Cardiac fibroblast (primary cell): ENCODE data around the gene GOLGA8T.

- RRBS = no CpG with 5 or more reads among the region's 20 CpGs
These were observed 70.6 kb upstream of the ATP10A start for GRCh38 chr15:25933599-25934161.

- RRBS = no CpG with 5 or more reads among the region's 15 CpGs
These were observed 17.2 kb upstream of the GABRB3 start for GRCh38 chr15:26790020-26790474.

DNA sequence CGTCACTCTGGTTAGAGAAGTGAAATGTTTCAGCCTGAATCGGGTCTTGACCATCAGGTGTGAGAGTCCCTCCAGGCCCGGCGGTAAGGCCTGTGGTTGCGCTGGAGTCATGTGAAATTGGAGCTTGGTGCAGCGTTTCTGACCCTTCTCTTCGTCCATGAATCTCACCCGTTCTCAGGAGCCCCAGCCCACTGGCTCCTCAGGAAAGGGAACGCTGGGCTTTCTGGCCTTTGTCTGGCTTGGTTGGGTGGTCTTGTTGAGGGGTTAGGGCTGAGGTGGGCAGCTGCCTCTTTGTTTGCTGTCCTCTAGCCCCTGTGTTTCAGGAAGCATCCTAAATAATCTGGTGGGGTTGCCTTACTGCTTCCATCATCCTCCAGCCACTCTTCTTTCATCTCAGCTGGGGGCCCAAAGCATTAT, 93.3 kb downstream of the GABRG3 start:
- RRBS = no CpG with 5 or more reads among the region's 9 CpGs

DNA sequence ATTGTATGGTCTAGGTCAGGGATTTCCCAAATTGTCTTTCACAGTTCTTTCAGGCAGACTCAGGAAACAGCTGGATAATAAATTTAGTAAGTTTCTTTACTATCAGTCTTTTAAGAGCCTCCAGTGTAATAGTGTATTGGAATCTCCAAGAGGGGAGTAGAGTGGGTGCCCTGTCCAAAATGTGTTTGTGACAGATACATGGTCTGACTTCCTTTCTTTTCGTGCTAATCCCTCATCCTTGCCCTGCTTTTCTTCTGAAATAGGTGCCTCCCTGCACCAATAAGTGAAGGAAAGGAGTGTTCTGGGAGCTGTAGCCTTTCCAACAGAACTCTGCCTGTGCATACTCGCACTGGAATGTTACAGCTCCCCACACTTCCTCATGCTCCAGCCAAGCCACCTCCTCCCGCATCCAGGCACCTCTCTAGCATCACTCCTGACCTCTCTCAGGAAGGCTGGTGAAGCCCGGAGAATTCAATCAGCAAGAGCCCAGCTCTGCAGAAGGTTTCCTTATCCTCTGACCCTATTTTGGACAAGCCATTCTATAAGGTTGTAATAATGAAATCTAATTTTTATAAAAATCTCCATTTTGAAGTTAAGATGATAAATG, 478.0 kb downstream of the GABRG3 start:
- RRBS = no CpG with 5 or more reads among the region's 4 CpGs

DNA sequence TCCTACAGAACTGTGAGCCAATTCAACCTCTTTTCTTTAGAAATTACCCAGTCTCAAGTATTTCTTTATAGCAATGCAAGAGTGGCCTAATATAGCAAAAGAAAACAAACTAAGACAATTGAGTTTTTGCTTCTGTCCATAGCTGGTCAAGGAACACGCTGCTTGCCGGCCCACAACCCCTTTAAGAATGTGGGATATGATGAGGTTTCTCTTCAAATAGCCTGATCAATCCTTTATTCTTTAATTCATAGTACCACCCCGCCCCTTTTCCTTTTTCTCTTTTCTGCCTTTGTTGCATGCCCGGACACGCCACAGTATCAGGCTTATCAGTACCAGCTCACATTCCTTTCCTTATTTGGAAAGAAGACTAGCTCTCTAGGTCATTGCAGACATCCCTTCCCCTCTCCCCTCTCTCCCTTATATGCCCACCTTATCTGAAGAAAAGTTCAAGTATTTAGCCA, 404.6 kb downstream of the OCA2 start:
- RRBS = no CpG with 5 or more reads among the region's 5 CpGs

GRCh38 chr15:28265224-28265999, 56.6 kb downstream of the HERC2 start:
- RRBS = no CpG with 5 or more reads among the region's 32 CpGs

GRCh38 chr15:29139831-29140534, 129.6 kb downstream of the NSMCE3 start:
- RRBS = 2% methylated on average over 6 of the region's 22 CpGs

DNA sequence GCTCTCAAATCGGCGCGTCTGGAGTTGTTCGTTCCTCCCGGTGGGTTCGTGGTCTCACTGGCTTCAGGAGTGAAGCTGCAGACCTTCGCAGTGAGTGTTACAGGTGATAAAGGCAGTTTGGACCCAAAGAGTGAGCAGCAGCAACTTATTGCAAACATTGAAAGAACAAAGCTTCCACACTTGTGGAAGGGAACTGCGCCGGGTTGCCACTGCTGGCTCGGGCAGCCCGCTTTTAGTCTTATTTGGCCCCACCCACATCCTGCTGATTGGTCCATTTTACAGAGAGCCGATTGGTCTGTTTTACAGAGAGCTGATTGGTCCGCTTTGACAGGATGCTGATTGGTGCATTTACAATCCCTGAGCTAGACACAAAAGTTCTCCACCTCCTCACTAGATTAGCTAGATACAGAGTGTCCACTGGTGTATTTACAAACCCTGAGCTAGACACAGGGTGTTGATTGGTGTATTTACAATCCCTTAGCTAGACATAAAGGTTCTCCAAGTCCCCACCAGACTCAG, 45.4 kb downstream of the NSMCE3 start:
- RRBS = no CpG with 5 or more reads among the region's 13 CpGs

GRCh38 chr15:29268938-29269517, 594 bp downstream of the NSMCE3 start:
- RRBS = under 1% methylated on average over 4 of the region's 37 CpGs

- RRBS = no CpG with 5 or more reads among the region's 12 CpGs
These were observed 101.8 kb downstream of the TJP1 start for GRCh38 chr15:29720329-29721005.

DNA sequence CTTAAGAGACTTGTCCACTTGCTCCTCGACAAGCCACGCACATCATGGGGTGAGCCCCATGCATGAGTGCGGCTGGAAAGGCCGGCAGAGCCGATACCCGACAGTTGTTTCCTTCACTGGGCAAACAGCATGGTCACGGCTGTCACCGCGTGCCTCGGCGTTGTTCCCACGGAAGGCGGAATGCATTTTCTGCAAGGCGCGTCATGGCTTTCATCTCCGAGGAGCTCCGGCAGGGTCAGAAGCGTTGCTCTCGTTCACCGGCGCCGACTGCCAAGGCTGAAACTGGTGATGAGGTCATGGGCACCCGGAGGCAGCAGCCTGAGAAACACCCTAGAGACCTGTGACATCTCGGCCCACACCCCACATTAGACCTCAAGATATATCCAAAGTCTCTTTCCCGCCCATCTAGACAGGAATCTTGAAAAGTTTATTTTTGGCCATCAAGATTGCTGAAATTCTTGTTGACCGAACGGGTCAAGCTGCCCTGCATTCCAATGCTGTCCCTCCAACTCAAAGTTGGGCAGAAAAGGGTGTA, 546 bp upstream of the TJP1 start:
- RRBS = 9% methylated on average over 4 of the region's 27 CpGs

DNA sequence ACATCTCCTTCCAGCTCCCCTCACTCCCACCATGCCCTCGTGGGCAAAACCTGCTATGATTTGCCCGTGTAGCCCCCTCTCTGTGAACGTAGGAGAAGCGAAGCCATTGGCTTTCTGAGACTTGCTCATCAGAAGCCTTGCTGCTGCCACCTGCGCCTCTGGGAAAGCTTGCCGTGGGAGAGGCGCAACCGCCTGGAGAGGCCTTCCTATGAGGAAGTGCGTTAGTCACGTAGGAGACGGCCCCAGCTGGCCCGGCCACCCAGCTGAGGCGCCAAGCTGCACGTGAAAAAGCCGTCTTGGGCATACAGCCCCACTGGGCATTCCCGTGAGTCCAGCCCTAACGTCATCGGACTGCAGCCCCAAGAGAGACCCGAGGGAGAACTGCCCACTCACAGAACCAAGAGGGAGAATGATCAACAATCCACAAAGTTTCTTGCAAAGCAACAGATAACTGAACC, 49.1 kb upstream of the TJP1 start:
- RRBS = no CpG with 5 or more reads among the region's 19 CpGs

DNA sequence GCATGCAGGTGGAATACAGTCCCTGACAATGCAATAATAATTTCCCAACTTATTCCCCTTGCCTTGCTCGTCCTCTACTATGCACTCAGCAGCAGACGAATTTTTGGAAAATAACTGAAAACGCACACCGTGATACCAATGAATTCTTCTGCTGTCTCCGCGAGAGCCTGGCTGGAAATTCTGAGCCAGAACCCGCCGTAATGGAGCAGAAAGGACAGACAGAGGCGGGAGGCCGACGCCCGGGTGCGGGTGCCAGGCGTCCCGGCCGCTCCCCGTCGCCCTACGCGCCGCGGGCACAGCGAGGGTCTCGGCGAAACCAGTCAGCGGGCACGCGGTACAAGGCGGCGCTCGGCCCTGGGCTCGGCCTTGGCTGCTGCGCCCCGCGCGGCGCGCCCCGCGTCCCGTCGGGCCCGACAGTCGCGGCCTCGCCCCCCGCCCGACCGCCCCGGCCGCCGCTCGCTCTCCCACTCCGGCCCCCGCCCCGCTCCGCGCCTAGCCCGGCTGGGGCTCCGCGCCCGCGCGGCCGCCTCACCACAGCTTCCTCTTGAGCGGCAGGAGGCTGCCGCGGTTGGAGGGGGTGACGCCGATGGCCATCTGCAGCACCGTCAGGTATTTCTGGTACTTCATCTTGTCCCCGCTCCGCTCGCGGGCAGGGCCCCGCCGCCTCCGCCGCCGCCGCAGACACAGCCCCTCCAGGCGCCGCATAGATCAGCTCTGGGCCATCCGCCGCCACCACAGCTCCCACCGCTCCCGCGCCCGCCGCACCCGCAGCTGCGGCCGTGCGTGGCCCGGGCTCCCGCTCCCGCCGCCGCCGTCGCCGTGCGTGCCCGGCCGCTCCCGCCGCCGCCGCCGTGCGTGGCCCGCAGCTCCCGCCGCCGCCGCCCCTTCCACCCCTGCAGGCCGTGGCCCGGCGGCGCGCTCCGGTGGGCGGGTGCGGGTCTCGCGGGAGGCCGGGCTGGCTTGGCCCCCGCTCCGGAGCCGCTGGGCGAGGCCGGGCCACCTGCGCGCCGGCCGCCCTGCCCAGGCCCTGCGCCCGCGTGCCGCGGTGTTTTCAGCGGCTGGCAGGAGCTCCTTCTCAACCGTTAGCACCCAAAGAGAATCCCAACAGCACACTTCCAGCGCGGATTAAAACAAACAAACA, 114.2 kb upstream of the GOLGA8J start:
- RRBS = under 1% methylated on average over 21 of the region's 145 CpGs

GRCh38 chr15:30134893-30135146, at the start of gene GOLGA8T:
Gene GOLGA8T (plus strand): TSS chr15:30135051.
- RRBS = no CpG with 5 or more reads among the region's 5 CpGs

GRCh38 chr15:30791209-30791718, 112.5 kb upstream of the FAN1 start:
- RRBS = no CpG with 5 or more reads among the region's 11 CpGs

GRCh38 chr15:30823397-30823853, 80.3 kb upstream of the FAN1 start:
- RRBS = no CpG with 5 or more reads among the region's 15 CpGs

DNA sequence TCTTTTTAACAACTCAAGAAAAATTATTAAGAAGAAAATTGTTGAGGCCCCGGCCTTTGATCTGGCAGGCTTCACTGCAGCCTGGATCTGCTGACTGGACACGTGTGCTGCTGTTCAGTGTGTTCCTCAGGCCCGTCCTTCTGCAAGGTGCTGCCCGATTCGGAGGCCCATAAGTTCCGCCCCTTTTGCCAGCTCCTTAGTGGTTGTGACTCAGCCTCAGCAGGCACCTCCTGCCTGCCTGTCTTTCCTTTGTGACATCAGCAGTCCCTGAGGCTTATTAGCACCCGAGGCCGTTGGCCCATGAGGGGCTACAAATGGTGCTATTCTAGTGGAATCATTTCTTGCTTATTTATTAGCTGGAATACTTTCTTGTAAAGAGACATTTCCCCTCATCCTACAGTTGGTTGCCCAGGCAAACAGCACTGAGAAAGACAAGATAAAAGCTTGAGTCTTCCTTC, 75.4 kb upstream of the FAN1 start:
- RRBS = no CpG with 5 or more reads among the region's 8 CpGs

GRCh38 chr15:30984904-30985651, 6.3 kb downstream of the MTMR10 start:
- RRBS = no CpG with 5 or more reads among the region's 4 CpGs

DNA sequence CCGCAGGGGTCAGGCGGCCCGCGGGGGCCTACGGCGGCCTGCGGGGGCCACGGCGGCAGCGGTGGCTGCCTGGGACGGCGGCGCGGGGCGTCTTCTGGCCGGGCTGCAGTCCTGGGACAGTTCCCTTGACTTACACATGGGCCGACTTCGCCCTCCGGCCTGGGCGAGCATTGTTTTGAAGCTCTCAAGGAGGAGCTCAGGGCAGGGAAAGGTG, 396 bp upstream of the MTMR10 start:
- RRBS = 2% methylated on average over 4 of the region's 20 CpGs

- RRBS = 98% methylated on average over 6 of the region's 22 CpGs
These were observed 34.5 kb upstream of the MTMR10 start for GRCh38 chr15:31025953-31026321.